Aortic smooth muscle cell (primary cell): ENCODE data around the gene PNISR.

DNA sequence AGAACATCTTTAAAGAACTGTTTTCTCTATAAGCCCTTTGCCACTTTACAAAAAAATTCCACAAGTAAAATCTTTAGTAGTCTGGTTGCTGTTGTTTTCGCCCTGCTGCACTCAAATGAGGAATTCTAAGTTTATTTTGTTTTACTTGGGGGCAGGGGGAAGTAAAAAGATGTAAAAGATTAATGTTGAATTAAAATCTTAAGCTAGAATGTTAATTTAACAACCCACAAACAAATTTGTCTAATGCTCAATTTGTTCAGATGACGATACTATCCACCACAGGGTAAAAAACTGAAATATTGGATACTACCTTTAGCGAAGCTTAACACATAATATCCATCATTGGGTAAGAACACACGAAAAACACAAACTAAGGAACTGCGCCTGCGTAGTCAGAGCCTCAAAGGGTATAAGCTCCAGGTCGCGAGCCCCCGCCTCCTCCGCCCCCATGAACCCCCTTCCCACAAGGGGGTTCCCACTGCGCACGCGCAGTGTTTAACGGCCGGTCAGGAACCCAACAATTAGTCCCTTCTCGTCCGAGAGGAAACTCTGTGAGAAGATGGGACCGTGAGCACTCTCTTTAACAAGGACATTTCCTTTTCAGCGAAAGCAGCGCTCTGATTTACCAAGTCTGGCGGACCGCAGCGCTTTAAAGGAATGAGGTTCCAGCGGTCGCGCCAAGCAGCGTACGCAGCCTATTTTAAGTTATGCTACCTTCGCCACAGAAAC, 515 bp downstream of the PNISR start:
- RRBS: no CpG with 5 or more reads among the region's 29 CpGs

DNA sequence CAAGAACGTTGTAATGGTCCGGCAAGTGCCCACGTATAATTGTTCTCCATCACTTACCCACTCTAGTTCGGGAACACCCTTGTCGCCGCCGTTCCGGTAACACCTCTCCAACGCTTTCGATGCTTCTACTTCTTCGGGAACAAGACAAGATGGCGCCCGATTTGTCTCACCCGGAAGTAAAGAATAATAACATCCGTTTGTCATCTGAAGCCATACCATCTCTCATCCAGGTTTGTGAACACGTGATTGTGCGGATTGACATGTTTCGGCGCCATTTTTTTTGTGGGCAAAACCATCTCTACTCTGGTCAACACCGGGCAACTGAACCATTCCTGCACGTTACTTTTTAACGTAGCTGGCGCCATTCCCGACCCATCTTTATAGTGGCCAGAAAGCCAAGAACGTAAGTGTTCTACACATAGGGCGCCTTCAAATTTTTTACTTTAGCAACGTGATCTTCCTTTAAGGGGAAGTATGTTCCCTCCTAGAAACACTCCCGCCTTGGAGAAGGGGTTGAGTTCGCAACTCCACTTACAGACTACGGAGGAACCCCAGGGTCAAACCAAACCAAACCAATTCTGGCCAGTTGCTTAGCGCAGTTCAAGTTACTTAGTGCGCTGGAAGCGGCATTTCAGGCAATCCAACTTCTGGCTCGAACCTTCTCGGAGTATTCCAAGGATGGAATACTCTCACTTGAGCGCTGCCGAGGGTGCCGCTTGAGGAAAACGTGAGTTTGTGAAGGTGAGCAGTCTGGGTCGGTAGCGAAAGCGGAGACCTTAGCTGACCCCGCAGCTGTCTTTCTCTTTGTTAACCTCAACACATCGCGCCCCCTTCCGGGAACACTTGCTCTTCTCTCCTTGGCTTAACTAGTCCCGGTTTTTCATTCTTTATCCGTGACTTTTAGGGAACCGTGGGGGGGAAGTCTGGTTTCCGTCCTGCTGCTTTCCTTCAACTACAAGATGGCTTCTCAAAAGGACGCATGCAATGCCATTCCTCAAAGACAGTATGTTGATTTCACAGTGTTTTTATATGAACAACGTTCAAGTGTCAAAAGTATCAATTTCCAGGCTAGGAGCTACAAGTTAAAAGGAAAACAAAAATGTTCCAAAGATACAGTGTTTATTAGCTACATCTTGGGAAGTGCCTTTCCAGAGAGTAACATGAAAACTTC, at the start of gene PNISR:
PNISR (minus strand) TSS at position 151 of the 1,171 bp plus-strand sequence.
- RRBS: 2% methylated on average over 13 of the region's 52 CpGs

GRCh38 chr6:103293844-103294043, 1566.0 kb downstream of the HACE1 start:
- RRBS: no CpG with 5 or more reads among the region's 3 CpGs

- RRBS: no CpG with 5 or more reads among the region's 3 CpGs
These were observed 409.4 kb downstream of the HACE1 start for GRCh38 chr6:104450414-104450708.

GRCh38 chr6:104705125-104705678, 154.5 kb downstream of the HACE1 start:
- RRBS: no CpG with 5 or more reads among the region's 8 CpGs

- RRBS: no CpG with 5 or more reads among the region's 22 CpGs
These were observed 1.1 kb downstream of the LIN28B start for GRCh38 chr6:104957828-104958598.

DNA sequence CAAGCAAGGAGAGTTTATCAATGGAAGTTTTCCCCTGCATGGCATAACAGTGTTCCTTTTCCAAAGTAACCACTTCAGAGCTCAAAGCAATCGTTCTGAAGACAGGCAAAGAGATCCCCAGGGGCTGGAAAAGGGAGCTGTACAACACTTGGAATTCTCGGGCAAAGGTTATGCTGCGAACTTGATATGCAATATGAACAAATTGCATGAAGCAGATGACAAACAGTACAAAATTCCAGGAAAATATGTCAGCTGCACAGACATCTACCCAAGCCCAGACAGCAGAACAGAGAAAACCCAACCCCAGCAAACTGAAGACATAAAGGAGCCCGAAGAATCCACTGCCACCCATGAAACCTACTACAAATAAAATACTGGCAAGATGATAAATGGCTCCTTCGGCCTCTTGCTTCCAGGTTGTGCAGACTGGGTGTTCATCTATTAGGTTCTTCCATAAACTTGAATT, 18.3 kb downstream of the POPDC3 start:
- RRBS: no CpG with 5 or more reads among the region's 5 CpGs

DNA sequence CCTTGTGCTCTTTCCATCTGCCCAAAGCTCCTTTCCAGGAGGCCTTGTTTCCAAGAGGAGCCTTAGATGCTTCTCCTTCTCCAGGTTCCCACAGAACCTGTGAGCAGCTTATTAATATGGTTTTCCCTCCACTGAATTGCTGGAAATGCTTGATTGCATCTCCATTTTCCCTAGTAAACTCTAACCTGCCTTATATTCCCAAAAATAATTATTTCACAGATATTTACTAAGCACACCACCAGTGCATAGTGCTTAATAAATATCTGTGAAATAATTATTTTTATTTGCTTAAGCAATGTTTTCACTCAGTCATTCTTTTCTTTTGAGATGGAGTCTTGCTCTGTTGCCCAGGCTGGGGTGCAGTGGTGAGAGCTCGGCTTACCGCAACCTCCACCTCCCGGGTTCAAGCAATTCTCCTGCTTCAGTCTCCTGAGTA, 95.6 kb downstream of the PREP start:
- RRBS: no CpG with 5 or more reads among the region's 3 CpGs

DNA sequence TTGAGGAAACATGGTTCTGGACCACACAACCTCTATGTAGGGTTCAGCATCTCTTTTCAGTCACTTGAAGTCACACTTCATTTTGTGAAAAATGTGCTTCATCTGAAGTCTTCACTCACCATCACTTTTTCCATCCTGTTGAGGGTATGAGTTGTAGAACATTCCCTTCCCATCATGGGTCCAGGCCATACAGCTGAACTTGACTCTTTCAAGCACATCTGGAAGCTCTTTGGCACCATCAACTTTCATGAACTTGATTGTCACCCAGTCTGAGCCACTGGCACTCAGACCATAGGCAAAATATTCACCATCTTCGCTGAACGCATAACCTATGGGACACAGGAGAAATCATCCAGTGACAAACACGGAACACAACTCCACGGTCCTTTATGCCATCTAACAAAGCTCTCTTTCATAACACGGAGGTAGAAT, 29.6 kb downstream of the PREP start:
- RRBS: no CpG with 5 or more reads among the region's 5 CpGs

GRCh38 chr6:105483430-105484027, 80.6 kb upstream of the PREP start:
- RRBS: no CpG with 5 or more reads among the region's 4 CpGs

DNA sequence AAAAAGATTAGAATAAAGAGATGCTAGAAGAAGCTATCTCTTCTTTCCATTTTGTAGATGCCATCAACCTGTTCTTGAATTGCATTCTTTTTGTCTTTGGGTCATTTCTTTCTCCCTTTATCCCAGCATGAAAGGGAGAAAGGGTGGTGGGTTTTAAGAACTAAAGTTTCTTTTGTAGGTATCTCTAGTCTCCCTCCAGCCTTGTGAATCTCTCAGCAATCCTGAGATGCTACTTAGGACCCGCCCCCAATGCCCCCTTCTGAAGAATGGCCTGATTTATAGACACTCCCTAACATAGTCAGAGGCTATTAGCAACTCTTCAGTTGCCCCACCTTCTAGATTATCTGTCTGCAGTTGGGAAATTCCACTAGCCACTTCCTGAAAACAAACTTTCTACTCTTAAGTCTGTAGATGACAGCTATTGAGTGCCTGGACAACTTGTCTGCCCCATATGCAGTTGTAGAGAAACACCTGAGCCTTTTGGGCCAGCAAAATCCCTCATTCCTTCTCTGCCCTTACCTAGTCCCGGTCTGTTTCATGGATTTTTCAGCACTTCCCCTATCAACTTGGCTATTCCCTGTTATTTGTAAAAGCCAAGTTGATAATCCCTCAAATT, 188.1 kb upstream of the PREP start:
- RRBS: no CpG with 5 or more reads among the region's 2 CpGs

GRCh38 chr6:105797959-105798605, 288.1 kb upstream of the PRDM1 start:
- RRBS: no CpG with 5 or more reads among the region's 6 CpGs

- RRBS: no CpG with 5 or more reads among the region's 16 CpGs
These were observed 209.9 kb upstream of the PRDM1 start for GRCh38 chr6:105875989-105876883.

GRCh38 chr6:106087968-106088470, 1.9 kb downstream of the PRDM1 start:
- RRBS: no CpG with 5 or more reads among the region's 8 CpGs

- RRBS: no CpG with 5 or more reads among the region's 6 CpGs
These were observed 6.0 kb downstream of the PRDM1 start for GRCh38 chr6:106092217-106092529.

DNA sequence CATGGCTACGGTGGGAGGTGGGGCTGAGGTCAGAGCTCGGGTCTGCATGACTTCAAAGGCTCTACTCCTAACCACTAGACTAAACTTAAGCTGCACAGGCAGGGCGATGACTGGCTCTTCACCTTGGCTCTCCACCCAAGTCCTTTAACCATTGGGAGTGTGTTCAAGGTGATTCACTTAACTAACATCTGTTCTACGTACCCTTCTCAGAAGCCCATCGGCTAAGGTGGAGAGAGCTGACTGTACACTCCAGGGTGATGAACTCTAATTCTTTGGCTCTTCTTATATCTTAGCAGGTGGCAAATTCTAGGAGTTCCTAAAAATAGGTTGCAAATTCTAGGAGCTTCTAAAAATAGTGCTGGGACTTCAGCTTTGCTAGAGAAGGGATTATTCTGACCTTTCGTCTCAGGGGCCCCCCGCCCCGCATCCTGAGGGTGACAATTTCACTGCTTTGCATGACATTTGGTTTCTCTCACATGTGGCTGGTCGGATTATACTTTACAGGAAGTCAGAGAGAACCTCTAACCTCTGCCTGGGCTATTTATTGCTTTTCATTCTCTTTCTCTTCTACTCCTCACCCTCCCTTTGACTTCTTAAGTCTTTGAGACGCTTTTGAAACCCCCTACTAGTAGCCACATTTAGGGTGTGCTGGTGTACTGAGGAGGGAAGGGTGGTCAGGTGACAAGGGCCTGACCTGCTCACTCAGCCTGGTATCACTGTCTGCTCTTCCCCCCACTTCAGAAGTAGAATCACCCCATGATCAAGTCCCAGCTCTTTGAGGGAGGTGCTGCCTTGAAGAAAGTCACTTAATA, 55.5 kb downstream of the PRDM1 start:
- RRBS: no CpG with 5 or more reads among the region's 10 CpGs

DNA sequence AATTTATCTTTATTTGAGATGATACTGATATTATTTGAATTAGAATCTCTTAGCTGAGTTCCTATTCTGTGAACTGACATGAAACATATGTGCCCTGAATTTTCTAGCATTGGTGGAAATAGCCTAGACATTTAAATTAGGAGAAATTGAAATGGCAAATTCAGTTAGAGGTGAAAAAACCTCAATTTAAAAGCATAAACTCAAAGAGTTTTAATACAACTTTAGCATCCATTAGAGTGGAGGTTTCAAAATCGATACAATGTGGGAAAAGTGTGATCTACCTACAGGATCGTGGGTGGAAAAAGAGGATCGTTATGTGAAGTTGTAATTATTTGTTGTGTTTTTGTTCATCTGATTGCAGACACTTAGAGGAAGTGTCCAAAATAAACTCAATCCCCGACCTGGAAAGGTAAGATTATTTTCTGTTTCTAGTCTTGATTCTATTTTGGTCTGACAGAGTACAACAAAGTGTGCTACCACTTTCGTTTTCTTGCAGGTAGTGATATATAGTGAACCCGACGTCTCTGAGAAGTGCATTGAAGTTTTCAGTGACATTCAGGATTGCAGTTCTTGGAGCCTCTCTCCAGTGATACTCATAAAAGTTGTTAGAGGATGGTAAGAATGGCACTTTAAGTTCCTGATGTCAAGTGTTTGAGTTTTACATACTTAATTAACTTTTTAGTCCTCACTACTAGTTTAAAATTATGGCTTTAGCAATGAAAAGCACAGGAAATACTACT, 104.4 kb downstream of the RTN4IP1 start:
- RRBS: no CpG with 5 or more reads among the region's 7 CpGs

GRCh38 chr6:106538035-106538855, 91.1 kb downstream of the RTN4IP1 start:
- RRBS: no CpG with 5 or more reads among the region's 6 CpGs